ENCODE measurements around a stretch of chr10.

GRCh38 chr10:60139430-60140231, 233.3 kb upstream of the CCDC6 start:
- RRBS: no CpG with 5 or more reads among the region's 4 CpGs

DNA sequence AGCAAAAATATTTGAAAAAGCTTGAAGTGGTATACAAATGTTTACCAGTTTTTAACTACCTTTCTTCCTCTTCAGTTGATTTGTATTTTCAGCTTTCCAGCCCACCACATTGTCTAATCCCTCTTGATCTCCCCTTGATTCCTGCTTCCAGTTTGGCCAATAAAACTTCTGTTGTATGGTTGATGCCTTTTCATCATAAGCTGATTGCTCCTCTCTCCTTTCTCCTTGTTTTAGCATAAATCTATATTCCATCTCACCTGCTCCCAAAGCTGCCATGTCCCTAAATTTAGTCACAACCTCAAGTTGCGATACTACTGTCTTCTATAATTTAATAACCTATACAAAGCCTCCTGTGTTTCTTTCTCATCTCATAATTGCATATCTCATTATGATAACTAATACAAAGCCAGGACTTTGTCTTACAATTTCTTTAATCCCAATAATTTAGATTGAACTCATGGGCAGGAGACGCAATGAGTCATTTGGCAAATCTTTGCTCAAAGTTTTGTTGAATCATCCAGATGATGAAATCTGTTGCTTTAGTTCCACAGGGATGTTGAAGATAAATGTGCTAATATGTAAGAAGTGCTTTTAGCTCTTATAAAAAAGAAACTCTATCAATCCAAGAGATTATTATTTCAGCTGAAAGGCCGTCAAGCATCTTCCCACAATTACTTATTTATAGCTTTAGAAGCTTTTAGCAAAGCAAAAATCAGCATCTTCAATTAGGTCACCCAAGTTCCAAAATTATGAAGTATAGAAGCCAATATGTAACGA, 36.6 kb upstream of the ANK3 start:
- RRBS: no CpG with 5 or more reads among the region's 4 CpGs

DNA sequence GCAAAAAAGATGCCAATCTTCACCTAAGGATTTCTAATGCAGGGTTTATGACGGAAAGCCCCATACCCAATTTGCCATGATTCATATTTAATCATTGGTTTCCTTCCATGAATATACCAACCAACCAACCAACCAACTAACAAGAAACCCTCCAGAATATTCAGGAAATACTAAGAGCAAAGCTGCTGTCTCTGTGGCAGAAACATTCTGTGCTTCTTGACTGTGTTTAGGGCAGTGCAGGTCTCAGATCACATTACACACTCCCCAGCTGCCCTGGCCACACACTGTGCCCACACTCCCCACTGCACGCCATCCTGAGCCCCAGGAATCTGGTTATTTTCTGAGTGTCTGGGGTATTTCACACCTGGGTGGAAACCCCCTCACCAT, 183.6 kb upstream of the ANK3 start:
- RRBS: no CpG with 5 or more reads among the region's 2 CpGs

DNA sequence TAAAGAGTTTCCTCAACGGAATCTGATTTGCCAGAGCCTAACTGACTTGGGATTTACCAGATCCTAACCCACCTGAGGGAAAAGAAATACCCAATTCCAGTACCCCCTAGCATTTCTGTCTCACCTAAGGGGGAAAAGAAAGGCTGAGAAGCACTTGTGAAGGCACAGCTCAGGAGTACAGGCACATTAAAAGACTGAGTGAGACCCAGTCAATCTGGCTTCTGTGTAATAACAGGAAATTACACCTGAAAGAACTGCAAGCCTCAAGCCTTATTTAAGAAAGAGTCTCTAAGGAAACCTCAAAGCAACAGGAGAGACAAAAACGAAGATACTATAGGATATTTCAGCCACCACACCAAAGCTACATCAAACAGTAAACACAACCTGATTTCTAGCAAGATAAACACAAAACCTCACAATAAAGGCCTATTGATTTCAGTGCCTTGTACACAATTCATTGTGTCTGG, 69.6 kb upstream of the CDK1 start:
- RRBS: no CpG with 5 or more reads among the region's 2 CpGs

- RRBS: 5% methylated on average over 23 of the region's 54 CpGs
These were observed 45.8 kb upstream of the CDK1 start for GRCh38 chr10:60732103-60733221.

GRCh38 chr10:60810748-60811319, 32.6 kb downstream of the CDK1 start:
- RRBS: no CpG with 5 or more reads among the region's 2 CpGs

DNA sequence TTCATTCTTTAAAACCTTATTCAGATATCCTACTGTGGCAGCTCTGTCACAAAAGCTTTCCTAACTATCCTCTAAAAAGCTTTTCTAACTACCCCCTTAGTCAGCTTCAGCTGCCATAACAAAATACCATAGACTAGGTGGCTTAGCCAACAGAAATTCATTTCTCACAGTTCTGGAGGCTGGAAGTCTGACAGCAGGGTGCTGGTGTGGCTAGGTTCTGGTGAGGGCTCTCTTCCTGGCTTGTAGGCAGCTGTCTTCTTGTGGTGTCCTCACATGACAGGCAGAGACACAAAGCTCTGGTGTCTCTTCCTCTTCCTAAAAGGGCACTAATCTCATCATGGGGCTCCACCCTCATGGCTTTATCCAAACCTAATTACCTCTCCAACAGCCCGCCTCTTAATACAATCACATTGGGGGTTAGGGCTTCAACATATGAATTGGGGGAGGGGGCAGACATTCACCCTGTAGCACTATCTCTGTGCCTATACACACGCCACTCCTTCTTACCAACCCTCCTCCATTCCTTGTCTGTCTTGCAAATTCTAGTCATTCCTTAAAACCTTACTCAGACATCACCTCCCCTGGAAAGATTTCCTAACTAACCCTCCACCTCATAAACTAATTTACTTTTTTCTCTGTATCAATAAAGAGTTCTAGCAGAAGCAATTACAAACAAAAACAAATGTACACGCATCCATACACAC, 26.5 kb downstream of the RHOBTB1 start:
- RRBS: no CpG with 5 or more reads among the region's 3 CpGs

GRCh38 chr10:61410160-61410730, 42.9 kb downstream of the TMEM26 start:
- RRBS: no CpG with 5 or more reads among the region's 19 CpGs

- RRBS: no CpG with 5 or more reads among the region's 11 CpGs
These were observed 41.2 kb upstream of the CABCOCO1 start for GRCh38 chr10:61621529-61621940.

DNA sequence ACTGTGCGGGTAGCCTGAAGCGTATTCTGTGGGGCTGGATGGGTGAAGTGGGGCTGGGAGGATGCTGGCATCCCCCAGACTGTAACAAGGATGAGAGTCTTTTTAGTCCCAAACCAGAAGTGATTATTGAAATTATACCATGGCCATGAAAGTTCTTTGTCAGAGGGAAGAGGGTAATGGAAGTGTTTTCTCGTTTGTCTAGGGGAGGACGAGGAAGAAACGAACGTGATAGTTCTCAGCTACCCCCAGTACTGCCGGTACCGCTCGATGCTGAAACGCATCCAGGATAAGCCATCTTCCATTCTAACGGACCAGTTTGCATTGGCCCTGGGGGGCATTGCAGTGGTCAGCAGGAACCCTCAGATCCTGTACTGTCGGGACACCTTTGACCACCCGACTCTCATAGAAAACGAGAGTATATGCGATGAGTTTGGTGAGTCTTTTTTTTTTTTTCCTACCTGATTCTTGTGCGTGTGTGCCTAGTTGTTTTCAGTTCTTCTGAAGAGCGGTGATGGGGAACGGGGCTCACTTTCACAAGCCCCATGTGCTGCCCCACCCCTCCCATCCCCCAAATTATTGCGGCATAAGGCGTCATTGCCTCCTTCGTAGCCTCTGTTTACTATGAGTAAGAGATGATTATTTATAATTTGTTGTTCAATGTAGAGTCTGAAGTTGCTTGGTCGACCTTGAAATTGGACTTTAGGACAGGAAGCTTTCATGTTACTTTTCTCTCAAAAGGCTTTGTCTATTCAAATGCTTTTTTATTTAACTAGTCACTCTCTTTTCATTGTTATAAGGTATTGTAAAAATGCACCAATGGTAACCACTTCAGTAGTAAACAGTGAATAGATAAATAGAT, 98.6 kb downstream of the ARID5B start:
- RRBS: no CpG with 5 or more reads among the region's 22 CpGs

DNA sequence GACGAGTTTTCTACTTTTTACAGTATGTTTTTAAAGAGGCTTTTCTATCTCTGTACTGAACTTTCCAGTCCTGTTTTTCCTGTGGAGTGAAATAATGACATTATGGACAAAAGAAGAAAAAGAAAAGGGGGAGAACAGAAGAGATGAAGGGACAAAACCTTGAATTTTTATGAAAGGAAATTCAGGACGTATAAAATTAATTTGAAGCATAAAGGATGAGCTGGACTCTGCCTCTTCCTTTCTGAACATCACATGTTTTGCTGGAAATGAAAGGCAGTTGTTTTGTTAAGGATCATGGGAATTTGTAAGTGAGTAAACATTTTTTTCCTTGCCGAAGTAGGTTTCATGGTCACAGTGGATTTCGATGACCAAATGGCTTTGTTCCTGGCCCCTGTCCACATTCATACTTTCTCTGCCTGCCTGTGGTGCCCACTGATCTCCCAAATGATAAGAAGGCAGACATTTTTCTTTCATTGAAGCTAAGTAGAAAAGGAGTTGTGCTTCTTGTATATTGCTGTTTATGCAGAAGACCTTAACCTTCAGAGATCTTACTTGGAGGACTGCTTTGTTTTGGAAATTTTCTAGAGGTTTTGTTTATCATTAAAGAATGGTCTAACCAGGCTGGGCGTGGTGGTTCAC, 104.2 kb downstream of the ARID5B start:
- RRBS: no CpG with 5 or more reads among the region's 5 CpGs

DNA sequence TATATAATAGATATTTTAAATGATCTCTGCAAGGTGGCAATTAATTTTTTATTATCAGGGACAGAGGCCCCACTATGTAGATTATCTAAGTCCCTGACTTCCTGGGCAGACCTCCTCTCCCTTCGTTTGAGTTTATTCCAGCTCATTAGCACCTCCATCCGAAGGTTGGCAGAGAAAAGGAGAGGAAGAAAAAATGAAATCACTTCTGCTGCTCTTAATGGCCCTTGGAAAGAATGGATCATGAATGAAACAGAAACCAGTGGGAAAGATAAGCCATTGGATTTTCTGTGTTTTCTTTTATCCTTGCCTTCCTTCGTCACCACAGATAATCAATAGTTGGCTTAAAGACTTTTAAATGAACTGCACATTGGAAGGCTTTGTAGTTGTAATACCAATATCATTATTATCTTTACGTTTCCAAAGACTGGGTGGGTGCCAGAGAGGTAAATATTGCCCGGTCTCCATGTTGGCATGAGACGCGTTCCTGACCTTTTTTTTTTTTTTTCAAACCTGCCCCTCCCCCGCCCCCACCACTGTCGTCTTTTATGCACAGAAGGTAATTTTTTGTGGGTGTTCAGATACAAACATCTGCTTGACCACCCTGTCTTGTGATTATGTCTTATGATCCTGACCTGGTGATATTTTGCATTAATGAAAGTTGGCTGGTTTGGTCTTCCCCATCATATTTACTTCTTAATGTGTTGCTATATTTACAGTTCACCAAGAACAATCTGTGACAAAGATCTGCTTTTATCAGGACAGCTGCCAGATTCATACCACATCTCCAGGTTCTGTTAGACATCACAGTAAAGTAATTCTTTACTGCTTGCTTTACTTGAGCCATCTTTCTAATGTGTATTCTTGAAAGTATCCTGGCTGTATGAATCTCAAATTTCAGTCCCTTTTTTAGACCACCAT, 116.9 kb downstream of the ARID5B start:
- RRBS: no CpG with 5 or more reads among the region's 9 CpGs

- RRBS: no CpG with 5 or more reads among the region's 1 CpG
These were observed 145.9 kb downstream of the ARID5B start for GRCh38 chr10:62047500-62047769.

DNA sequence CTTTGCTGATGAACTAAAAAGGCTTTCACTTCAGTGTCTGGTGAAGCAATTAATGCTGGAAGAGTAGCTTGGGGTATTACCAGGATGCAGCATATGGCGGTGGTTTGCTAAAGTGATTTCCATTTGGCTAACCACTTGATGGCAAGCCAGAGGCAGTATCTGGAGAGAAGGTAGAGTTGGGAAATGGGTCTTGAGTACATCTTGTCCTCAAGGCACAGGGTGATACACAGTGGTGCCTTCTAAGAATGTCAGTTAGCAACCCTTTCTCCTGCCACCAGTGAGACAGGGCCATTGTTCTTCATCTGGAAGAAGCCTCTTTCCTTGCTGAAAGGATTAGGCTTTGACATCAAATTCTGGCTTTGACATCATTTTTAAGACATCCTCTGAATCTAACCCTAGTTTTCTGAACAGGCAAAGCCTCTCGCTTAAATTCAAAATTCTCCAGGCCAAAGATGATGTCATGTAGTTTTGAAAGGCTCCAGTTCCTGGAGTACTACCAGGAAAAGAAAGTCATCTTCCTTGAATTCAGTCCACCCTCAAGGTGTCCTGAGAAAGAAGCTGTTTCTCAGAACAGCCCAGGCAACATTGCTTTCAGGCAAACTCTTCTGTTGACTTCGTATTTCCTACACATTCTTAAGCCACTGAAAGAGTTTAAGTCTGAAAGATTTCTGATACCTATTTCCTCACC, 162.4 kb downstream of the ARID5B start:
- RRBS: no CpG with 5 or more reads among the region's 3 CpGs

- RRBS: no CpG with 5 or more reads among the region's 3 CpGs
These were observed 59.2 kb downstream of the ZNF365 start for GRCh38 chr10:62433441-62433761.

DNA sequence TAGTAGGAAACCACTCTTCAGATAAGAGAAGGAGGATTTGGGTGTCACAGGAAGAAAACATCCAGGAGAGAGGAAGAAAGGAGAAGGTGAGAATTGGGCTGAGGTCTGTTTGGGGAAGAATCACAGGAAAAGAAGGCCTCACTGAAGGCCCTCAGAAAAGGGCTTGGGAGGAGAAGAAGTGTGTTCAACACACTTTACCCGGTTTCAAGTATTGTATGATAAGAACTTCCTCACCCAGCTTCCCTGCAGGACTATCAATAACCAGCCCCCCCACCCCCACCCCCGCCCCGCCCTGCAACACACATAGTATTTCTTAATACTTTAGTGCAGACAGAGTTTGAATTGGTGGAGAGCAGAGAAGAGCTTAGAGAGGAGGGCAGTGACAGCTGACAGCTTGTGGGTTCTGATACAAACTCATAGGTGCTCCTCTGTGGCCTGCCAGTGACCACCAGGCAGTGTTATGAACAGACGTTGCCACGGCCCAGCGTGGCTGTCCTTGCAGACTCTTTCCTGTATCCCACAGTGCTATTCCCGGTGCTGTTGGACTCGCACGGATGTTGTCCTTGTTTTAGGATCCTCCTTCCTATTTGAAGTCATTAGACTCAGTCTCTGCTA, 187.0 kb upstream of the ADO start:
- RRBS: no CpG with 5 or more reads among the region's 9 CpGs

GRCh38 chr10:62620641-62620967, 183.9 kb upstream of the ADO start:
- RRBS: no CpG with 5 or more reads among the region's 1 CpG

- RRBS: no CpG with 5 or more reads among the region's 9 CpGs
These were observed 146.0 kb upstream of the ADO start for GRCh38 chr10:62658465-62658906.

- RRBS: 16% methylated on average over 2 of the region's 20 CpGs
These were observed 108.3 kb upstream of the EGR2 start for GRCh38 chr10:62924368-62924991.

DNA sequence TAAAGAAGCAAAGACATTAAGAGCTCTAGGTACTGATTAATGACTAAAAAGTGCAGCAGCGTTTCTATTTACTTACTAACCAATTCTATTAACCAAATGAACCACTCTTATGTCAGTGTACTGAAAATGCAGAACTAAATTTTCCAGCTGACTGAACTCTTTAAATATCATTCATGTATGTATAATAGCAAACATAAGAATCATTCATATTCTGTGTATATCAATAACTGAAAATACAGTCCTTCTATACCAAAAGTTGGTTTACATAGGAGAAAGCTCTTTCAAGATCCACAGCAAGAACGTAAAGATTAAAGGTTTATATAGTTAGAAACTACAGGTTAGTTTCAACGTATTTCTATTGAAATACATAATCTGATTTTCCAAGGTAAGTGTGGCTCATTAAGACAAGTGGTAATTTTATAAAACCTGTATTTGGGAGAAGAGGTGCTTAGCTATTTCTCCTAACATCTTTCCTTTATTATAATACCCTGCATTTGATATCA, 67.7 kb downstream of the NRBF2 start:
- RRBS: no CpG with 5 or more reads among the region's 3 CpGs